Astrocyte (in vitro differentiated cells and primary cell): ENCODE measurements around a stretch of chr2.

DNA sequence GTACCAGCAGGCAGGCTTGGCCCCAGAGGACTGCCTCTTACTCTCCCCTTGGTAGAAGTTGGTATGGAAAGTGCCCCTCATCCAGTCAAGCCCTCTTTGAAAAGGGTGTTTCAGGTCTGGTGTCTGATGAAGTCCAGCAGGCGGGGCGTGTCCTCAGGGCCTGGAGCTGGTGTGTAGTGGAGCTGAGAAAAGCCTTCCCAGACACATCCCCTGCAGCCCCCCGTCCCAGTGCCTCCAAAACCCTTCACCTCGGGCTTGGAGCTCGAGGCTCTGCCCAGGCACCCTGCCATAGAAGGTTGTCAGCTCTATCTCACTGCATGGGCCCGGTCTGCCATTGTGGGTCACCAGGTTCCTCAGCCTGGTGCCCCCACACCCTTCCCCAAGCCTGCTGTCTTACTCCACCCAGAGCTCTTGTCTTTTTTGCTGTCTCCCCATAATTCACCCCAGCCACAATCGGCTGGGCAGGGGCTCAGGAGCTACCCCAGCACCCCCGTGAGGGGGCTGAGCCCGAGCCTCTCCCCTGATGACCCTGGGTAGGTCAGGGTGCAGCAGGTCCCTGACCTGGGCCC lies 16.5 kb downstream of the STK25 start:
- PRO-cap, result no peak
- RRBS, 2 experiments, result no CpG with 5 or more reads among the region's 9 CpGs

DNA sequence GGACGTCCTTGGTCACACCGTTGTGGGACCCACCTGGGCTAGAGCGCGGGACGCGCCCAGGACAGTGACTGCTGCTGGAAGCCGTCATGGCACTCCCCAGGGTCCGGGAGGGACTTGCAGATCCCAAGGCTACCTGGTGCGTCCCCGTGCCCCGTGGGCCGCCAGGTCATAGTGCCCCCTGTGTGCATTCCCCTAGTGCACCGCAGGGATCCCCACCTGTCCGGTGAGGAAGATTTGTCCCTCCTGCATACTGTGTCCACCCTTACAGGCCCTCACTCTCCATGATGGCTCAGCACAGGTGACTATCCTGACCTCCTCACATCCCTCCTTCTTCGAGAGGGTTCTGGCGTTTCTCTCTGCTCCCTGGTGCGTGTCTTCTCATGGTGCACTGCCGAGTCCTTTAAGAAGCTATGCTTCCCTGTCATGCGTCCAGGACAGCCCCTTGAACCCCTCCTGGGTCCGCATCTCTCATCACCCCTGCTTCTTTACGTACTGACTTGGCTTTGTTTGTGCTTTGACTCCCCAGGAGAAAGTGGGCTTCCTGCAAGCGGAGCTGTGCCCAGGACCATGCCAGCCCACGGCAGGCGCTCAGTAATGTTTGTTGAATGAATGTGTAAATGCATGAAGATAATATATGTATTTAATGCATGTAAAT lies 985 bp upstream of the STK25 start:
- PRO-cap, result no peak
- RRBS, 2 experiments, result 15% methylated on average over 3 of the region's 24 CpGs; no CpG with 5 or more reads in 1 of the 2 experiments

DNA sequence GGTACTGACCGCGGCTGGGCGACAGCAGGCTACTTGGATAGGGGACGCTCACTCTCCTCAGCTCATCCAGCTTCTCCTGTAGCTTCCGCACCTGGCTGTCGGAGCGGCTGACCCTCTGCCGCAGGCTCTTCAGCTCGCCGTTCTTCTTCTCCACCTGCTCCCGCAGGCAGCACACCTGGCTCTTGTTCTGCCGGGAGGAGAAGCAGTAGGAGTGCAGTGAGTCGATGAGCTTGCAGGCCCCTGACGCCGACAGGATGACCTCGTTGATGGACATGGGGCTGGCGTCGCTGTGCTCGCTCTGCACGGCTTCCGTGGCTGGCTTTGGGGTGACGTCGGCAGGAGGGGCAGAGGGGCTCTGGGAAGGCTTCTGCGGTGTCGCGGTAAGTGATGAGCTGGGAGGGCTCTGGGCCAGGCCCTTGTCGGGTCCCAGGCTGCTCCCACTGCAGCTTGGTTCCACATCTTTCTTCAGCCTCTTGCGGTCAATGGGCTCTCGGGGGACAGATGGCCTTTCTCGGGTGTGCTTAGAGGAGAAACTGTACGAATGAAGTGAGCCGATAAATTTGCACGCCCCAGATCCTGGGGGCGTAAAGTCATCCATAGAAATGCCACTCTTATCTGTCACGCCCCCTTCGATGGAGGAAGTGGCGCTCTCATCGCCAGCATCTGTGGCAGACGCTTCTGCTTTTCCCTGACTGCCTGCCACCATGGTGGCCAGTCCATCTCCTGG lies 3.9 kb downstream of the THAP4 start:
- PRO-cap, result no peak
- RRBS, 2 experiments, result no CpG with 5 or more reads among the region's 39 CpGs

DNA sequence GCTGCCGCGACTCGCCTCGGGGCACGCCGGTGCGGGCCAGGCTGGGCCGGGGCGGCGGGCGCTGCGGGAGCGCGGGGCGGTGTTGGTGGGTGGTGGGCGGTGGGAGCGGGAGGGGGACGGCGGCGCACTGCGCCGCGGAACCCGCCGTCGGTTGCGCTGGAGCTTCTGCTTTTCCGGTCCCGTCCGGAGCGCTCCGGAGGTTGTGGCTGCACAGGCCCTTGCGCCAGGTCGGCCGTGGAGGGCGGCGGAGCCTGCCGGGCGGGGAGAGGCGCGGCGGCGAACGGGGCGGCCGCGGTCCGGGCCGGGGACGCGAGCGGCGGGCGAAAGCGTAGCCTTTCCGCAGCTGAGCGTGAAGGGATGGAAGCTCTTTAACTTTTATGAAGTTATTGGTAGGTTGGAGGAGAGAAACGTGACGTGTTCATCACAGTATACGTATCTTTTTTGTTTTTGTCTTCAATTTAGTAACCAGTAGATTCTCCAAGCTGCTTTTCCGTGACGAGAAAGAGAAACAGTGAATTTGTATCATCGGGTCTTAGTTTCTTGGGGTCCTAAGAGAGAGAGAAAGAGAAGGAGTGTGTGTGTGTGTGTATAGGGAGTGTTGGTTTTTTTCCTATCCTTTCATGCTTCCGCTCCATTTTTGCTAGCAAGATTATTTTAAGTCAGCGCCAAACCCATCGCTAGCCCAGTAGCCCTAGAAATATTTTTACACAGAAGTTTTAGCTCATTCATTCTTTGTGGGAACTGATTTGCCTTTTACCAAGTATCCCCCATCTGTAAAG lies 495 bp downstream of the ATG4B start:
- PRO-cap, result no peak
- RRBS, 2 experiments, result 1 to 2% methylated on average over 23 to 31 of the region's 66 CpGs

DNA sequence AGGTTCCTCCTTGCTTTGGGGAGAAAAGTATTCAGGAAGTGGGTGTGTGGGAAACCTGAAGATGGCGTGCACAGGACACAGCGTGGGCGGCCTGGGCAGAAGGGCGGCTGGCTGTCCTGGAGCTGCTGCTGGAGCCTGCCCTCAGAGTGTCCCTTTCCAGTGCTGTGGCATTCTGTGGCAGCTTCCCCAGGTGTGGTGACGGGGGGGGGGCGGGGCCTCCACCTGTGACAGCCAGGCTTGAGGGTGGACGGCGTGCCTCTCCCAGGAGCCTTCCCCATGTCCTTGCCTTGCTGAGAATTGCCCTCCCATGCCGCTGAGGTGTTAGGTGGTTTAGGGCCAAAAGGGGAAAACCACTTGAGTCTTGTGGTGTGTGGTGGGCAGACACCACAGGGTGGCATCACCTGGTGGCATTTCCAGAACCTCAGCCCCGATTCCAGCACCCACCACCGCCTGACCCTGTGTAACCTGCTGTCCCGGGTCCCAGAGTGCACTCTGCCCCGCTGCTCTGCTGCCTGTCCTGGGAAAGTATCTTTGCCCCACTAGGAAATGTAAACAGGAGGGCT lies 13.7 kb downstream of the DTYMK start:
- PRO-cap, result no peak
- RRBS, 2 experiments, result no CpG with 5 or more reads among the region's 13 CpGs

DNA sequence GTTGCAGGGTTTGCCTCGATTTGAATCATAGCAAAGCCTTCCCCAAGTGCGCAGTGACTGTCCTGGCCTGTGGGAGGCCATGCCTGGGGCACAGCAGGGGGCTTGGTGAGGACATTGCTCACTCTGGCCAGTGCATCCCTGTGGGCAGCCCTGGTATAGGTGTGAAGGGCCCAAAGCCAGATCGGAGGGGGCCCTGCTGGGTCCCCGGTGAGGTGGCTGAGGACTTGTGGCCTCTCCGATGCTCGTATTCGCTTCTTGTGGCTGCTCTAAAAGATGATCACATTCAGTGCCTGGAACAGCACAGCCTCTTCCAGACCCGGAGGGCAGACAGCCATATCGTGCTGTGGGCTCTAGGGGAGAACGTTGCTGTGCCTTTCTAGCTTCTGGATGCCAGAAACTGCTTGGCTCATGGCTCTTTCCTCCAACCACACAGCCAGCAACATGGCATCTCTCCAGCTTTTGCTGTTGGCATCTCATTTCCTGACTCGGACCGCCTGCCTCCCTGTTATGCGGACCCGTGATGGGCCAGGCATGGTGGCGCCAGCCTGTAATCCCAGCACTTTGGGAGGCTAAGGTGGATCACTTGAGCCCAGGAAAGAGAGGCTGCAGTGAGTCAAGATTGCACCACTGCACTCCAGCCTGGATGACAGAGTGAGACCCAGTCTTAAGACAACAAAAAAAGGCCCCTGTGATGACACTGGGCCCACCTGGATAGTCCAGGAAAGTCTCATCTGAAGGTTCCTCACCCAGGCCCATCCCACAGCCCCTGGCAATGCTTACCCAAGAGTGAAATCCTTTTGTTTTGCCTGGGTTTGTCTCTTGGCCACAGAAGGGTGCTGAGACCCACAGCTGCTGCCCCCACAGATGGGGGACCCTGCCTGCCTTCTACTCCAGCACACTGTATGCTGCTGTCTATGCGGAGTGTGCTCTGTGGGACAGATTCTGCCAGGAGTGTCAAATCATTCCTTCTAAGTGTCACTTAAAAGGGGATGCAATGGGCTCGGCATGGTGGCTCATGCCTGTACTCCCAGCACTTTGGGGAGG lies 12.1 kb downstream of the DTYMK start:
- PRO-cap, result no peak
- RRBS, 2 experiments, result 75% methylated on average over 3 of the region's 17 CpGs; no CpG with 5 or more reads in 1 of the 2 experiments

DNA sequence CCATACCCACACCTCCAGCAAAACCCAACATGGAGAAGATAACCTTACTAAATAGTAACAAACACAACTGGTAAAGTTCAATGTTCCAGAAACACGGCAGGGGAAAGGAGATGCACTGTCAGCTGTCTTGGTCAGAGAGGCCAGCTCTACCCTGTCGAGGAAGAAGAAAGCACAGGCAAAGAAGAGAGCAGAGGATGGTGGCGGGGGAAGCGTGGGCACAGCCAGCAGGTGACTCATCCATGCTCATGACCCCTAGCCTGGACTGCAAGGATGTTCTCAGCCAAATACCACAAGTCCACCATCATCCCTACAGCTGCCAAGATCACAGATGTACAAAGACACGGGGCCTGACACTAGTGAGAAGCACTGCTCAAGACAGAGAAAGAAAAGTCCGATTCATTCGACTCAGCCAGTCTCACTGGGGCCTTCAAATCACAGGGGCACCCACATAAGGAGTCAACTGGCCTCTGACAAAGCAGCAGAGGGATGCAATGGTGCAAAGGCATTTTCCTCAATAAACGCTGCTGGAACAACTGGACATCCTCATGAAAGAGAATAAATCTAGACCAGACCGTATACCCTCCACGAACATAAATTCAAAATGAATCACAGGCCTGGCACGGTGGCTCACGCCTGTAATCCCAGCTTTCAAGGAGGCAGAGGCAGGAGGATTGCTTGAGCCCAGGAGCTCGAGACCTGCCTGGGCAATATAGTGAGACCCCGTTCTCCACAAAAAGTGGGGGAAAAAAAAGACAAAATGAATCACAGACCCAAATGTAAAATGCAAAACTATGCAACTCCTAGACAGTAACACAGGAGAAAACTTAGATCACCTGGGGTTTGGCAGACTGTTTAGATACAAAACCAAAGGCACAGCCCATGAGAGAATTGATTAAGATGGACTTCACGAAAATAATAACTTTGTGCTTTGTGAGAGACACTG lies 5.5 kb downstream of the DTYMK start:
- PRO-cap, result bidirectional peak, plus-strand start at position 325 of the sequence, minus-strand start at position 169 of the sequence
- RRBS, 2 experiments, result no CpG with 5 or more reads among the region's 15 CpGs

DNA sequence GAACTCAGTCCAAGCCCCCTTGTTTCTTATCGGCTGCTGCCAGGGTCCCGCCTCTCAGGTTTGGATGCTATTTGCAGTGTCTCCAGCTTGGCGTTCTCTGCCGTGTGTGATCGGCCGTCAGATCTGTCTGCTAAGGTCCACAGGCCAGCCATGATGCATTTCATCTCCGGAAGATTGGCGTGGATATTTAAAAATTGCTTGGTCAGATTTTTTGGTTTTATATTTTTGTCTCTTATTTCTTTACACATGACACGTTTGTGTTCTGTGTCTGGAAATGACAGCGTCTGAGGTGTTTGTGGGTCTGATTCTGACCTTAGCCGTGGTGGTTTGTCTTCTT lies 14.1 kb upstream of the GAL3ST2 start:
- PRO-cap, result no peak
- RRBS, 2 experiments, result no CpG with 5 or more reads among the region's 11 CpGs

DNA sequence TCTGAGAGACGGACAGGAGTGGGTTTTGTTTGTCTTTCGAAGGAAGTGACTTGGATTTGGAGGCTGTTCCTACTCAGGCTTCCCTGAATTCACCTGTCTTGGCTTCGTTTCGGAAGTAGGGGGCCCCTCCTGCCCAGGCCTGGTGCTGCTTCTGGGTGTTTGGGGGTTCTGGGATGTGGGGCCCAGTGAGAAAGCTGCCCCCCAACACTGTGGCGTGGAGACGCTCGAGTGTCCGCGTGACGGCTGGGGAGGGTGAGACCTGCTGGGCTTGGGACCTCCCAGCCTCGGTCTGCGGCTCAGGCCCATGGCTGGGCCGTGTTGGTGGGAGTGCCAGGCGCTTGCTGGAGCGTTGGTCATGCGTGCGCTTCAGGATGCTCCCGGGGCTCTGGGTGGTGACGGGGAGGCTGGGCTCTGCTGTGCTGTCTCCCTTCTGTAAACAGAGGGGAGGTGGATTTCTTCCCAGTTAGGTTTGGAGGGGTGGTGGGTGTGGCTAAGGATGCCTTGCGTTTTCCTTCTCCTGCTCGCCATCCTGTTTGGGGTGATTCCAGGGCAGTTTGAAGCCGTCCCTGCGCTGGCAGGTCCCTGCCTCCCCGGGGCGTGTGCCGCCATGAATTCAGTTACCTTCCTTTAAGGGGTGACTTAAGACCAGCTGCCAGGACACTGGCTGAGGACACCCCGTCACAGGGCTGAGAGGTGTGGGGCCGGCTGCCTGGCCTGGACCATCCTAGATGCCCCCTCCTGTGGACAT lies 591 bp downstream of the GAL3ST2 start:
- PRO-cap, result no peak
- RRBS, 2 experiments, result 78% methylated on average over 3 of the region's 28 CpGs; no CpG with 5 or more reads in 1 of the 2 experiments

DNA sequence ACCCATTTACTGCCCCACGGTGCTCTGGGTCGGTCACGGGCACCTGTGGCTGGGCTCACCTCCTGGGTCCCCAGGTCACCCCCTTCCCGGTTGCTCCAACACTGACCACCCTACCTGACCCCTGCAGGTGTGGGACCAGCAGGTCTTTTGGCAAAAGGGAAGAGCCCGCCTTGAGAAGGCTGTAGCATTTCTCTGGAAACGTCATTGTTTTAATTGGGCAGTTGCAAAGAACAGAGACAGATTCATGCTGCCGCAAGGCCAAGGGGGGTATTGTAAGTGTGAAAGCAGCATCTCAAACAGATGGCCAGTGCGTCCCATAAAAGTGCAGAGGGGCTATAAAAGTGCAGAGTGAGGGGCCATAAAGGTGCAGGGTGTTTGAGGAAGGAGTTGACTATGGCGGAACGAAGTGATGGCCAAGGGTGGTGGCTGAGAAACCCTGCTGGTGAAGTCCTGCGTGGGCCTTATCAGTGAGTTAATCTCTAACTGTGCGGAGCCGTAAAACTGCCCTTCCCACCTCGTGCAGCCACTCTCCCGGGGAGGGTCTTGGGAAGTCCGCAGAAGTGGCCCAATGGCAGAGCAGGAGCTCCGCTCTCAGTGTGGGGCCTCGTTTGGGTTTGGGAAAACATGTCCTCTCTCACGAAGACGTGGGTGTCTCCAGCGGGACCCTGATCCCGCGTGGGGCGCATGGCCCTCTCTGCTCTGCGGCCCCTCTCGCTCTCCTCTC lies 13.7 kb upstream of the NEU4 start:
- PRO-cap, result no peak
- RRBS, 2 experiments, result no CpG with 5 or more reads among the region's 26 CpGs

DNA sequence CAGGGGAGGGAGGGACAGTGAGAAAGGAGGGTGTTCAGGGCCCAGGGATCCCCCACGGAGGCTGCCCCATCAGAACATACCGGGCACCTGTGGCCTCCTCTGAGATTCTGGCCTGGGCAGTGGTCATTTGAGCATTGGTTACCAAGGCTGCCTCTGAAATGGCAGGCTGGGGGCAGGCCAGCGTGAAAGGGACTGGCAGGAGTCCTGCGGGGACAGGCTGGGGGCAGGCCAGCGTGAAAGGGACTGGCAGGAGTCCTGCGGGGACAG lies 1.5 kb downstream of the NEU4 start:
- PRO-cap, result no peak
- RRBS, 2 experiments, result no CpG with 5 or more reads among the region's 6 CpGs

DNA sequence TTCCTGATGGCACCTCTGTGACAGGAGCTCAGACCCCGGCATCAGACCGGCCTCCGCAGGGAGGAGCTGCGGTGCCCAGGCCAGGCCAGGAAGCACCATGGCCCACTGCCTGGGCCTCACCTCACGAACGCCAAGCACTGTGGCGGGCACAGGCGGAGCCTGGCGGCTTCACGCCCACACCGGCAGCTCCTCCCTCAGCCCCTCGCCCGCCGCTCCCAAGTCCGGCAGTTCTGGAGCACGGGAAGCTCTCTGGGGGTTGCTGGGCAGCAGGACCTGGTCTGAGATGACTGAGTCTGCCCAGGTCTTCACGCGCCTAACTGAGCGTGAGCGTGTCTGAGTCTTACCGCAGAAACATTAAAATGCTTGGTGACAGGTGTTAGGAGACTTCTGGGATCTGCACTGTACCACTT lies 8.9 kb downstream of the FAM240C start:
- PRO-cap, result no peak
- RRBS, 2 experiments, result 91 to 92% methylated on average over 5 of the region's 21 CpGs

GRCh38 chr2:241901407-241901774 lies 1.1 kb upstream of the FAM240C start:
- PRO-cap, result no peak
- RRBS, 2 experiments, result 87 to 90% methylated on average over 8 of the region's 20 CpGs

GRCh38 chr2:241901775-241902972 lies 1.9 kb upstream of the FAM240C start:
- PRO-cap, result no peak
- RRBS, 2 experiments, result 24 to 32% methylated on average over 15 of the region's 85 CpGs

- PRO-cap, result no peak
- RRBS, 2 experiments, result no CpG with 5 or more reads among the region's 7 CpGs
These were observed 185.9 kb upstream of the FAM240C start for GRCh38 chr2:242085802-242086838.